Endothelial cell (in vitro differentiated cells): Measurements from ENCODE around the genes MAGEB18, MAGEB6B, MAGEB1 and FAM47B.

- PRO-cap: no peak
These were observed at the start of gene MAGEB18 for GRCh38 chrX:26138249-26138558. MAGEB18 (plus strand) TSS chrX:26138343.

GRCh38 chrX:26160229-26160850, at the start of gene MAGEB6B:
MAGEB6B (plus strand) TSS chrX:26160601.
- PRO-cap: no peak

- PRO-cap: no peak
These were observed 176.8 kb downstream of the IL1RAPL1 start for GRCh38 chrX:28764069-28764323.

GRCh38 chrX:30246514-30247532, at the start of gene MAGEB1:
MAGEB1 (plus strand) TSS chrX:30247146.
- PRO-cap: no peak

GRCh38 chrX:30888434-30888728, 673 bp downstream of the TAB3 start:
- PRO-cap: no peak

DNA sequence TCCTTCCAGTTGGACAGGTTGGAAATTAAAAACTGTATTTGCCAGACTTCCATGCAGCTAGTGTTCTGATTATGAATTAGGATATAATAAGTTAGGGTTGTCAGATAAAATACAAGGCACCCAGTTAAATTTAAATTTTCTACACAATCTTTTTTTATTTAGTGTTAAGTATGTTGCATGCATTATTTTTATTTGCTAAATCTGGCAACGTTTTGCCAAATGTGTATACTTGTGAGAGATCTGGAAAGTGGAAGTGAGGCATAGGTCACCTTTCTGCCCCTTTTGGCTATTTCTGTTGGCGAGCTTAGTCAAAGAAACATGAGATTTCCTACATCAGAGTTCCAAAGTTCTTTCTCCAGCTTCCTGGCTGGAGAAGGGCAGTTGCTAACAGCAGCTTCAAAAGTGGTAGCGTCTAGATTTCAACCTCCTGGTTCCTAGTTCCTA, 455.5 kb upstream of the FTHL17 start:
- PRO-cap: no peak

DNA sequence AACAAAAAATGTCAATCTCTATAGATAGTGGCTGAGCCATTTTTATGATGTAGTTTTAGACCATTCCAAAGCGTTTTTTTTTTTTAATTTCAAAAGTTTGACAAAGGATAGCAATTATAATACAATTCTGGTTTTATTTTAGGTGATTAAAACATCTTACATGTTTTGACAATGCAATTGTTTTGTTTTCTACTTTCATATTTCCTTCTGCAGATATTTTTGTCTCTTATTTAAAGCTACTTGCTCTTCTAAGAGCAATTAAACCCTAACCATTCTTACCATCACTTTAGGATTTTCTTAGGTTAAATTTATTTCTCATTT, 605.1 kb upstream of the FTHL17 start:
- PRO-cap: no peak

- PRO-cap: no peak
These were observed 862.9 kb upstream of the FTHL17 start for GRCh38 chrX:31934724-31935137.

- PRO-cap: no peak
These were observed 178.6 kb downstream of the DMD start for GRCh38 chrX:33032591-33033218.

DNA sequence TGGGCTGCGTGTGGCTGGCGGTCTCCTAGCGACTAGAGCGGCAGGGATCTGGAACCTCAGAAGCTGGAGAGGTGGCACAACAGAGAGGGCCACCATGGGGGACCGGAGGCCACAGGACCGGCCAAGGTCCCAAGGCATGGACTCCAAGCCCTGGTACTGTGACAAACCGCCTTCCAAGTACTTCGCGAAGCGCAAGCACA, at the start of gene FAM47B:
Gene FAM47B (plus strand): TSS at position 59 of the 200 bp plus-strand sequence.
- PRO-cap: no peak

GRCh38 chrX:37811219-37811948, 31.5 kb downstream of the CYBB start:
- PRO-cap: no peak

GRCh38 chrX:38164946-38165478, 55.7 kb downstream of the SRPX start:
- PRO-cap: no peak

DNA sequence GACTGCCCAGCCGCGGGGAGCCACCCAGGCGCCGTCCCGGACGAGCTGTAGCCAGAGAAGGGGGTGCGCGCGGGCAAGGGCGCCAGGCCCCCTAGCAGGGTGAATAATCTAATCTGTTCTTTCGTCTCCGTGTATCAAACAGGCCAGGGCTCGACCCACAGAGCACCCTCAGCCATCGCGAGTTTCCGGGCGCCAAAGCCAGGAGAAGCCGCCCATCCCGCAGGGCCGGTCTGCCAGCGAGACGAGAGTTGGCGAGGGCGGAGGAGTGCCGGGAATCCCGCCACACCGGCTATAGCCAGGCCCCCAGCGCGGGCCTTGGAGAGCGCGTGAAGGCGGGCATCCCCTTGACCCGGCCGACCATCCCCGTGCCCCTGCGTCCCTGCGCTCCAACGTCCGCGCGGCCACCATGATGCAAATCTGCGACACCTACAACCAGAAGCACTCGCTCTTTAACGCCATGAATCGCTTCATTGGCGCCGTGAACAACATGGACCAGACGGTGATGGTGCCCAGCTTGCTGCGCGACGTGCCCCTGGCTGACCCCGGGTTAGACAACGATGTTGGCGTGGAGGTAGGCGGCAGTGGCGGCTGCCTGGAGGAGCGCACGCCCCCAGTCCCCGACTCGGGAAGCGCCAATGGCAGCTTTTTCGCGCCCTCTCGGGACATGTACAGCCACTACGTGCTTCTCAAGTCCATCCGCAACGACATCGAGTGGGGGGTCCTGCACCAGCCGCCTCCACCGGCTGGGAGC, 3.5 kb downstream of the MID1IP1 start:
- PRO-cap: bidirectional peak, plus-strand start at position 239 of the sequence, minus-strand start at position 197 of the sequence; bidirectional peak, plus-strand start outside the sequence, minus-strand start at position 553 of the sequence

DNA sequence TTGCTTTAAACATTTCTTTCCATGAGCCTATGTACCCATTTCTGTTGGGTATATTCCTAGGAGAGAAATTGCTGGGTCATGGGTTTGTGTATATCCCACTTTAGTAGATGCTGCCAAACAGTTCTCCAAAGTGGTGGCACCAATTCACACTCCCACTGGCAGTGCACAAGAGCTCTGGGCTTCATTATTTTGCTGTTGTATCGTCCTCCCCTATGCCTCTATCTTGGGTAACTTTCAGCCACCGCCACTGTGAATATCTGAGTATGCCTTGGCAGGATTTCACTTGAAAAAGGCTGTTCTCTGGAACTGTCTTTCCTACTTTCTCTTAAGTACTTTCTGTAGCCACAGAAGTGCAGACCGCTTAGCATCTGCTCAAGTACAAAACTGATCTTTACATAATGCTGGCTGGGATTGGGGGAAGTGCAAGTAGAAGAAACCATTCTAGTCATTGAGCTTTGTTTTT, 77.3 kb downstream of the MID1IP1 start:
- PRO-cap: no peak

DNA sequence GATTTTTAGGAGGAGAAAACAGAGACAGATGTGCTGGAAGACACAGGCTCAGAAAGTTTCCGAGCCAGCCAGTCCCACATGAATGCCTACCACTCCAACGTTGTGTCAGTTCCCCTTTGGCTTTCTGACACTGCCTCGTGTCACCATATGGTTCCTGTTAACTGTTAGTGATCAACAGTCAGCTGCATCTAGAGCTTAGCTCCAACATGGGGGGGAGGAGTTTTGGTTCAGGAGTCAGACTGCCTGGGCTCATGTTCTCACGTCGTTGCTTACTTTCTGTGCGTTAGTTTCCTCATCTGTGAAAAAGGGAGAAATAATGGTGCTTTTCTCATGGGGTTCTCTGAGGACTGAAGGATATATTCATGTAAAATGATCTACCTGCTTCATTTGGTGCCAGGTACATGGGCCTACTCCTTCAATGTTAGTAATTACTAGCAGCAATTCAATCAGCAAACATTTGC, 343.8 kb downstream of the MID1IP1 start:
- PRO-cap: no peak

DNA sequence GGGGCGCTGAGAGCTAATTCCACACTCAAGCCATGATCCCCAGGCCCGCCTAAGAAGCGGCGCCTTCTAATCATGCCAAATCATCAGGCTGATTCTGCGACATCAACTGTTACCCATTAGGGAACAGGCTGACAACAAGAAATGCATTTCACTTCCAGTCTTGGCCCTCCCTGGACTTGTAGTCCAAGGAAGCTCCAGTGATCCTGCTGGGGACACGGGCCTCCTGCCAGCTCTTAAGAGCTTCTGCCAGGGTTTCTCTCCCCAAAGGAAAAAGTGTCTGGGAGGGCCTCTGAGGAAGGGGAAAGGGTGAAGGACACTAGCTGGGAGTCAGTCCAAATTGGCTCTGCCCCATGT, 617.9 kb downstream of the MID1IP1 start:
- PRO-cap: no peak

- PRO-cap: no peak
These were observed 563.7 kb downstream of the BCOR start for GRCh38 chrX:39534125-39534435.

GRCh38 chrX:39613333-39614460, 484.1 kb downstream of the BCOR start:
- PRO-cap: bidirectional peak, plus-strand start at chrX:39613882, minus-strand start at chrX:39613718

DNA sequence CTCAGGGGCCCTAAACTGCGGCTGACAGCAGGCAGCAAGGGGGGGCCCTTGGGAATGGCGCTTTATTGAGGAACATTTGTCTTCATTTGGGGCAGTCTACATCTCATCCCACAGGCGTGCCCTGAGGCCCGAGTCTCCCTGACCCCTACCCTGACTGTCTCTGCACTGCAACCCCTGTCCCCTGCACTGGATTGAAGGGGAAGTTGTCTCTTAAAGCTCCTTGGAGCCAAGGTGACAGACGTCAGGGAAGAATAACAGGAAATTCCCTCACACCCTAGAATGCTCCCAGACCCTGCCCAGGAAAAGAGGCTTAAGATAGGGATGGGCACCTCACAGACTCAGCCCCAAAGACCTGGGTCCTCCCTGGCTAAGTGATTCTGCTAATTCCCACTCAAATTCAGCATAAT, 410.1 kb downstream of the BCOR start:
- PRO-cap: bidirectional peak, plus-strand start at position 313 of the sequence, minus-strand start at position 185 of the sequence

- PRO-cap: bidirectional peak, plus-strand start at chrX:39689779, minus-strand start at chrX:39689656; unidirectional peak, minus-strand start at chrX:39689839; unidirectional peak, minus-strand start at chrX:39690047
These were observed 408.1 kb downstream of the BCOR start for GRCh38 chrX:39689381-39690306.